H7 (cell line): ENCODE measurements around a stretch of chr4.

DNA sequence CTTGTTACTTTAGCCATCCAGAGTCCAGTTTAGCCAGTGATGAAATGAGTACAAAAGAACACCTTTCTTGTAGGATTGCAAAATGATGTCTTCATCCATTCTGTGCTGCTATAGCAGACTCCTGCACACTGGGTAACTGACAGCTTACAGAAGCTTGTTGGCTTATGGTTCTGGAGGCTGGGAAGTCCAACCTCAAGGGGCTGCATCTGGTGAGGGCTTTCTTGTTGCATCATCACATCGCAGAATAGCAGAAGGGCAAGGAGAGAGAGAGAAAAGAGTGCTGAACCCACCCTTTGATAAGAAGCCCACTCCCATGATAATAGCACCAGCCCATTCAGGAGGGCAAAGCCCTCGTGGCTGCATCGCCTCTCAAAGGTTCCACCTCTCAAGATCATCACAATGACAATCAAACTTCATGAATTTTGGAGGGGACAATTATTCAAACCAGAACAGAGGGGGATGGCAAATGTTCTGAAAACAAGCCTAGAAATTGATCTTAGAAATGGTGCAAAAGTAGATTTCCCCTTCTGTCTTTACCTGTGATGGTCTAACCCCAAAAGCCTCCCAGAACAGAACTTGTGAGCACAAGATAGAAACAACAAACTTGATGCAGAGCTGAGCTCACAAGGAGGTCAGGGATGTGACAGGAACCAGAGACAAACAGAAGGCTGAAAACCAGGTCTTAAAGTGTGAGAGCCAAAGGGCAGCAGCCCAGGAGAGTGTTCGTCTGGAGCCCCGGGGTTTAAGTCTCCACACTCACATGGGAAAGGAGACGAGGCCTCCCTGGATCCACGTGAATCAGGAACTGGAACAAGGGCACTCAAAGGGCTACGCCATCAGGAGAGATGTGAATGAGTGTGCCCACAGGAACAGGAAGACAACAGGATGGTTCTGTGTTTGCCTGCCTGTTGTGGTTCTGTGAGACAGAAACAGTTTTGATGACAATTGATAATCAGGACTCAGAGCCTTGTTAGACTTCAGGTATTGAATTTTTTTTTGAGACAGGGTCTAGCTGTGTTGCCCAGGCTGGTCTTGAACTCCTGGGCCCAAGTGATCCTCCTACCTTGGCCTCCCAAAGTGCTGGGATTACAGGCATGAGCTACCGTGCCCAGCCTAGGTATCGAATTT, 4.6 kb upstream of the CTBP1 start:
- RAMPAGE, long total RNA: no peak

GRCh38 chr4:1290011-1291082, 656 bp downstream of the MAEA start:
- RAMPAGE, long total RNA: no peak

DNA sequence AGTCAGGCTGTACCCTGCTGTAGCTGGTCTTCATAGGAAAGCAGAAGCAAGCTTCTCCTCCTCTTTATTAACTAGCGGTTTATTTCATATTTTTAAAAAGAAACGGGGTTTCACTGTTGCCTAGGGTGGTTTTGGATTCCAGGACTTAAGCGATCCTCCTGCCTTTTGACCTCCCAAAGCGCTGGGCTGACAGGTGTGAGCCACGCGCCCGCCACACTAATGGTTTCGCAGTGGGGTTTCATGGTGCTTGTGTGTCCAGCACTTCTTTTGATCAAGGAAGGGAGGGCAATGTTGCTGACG, 1.3 kb downstream of the MAEA start:
- RAMPAGE, long total RNA: no peak

- RAMPAGE, long total RNA: no peak
These were observed 16.3 kb upstream of the UVSSA start for GRCh38 chr4:1330598-1331189.

DNA sequence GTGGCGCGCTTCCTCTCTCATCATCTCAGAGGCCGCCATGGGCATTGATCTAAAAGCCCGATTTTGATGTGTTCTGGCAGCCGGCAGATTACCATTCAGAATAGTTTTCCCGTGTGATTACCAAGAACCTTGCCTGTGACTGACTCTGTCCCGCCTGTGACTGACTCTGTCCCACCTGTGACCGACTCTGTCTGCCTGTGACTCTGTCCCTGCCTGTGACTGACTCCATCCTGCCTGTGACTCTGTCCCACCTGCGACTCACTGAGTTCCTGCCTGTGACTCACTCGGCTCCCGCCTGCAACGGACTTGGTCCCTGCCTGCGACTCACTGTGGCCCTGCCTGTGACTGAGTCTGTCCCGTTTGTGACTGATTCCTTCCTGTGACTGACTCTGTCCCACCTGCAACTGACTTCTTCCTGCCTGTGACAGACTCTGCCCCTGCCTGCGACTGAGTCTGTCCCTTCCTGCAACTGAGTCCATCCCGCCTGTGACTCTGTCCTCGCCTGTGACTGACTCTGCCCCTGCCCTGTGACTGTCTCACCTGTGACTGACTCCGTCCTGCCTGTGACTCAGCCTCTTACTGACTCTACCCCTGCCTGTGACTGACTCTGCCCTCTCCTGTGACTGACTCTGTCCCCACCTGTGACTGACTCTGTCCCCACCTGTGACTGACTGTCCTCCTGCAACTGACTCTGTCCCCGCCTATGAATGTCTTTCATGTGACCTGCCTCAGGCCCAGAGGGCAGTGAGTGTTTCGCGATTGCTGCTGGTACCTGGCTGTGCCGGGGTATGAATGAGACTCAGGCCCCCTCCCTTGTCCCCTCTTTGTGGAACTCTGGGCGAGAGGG, 9.6 kb upstream of the UVSSA start:
- RAMPAGE, long total RNA: no peak

DNA sequence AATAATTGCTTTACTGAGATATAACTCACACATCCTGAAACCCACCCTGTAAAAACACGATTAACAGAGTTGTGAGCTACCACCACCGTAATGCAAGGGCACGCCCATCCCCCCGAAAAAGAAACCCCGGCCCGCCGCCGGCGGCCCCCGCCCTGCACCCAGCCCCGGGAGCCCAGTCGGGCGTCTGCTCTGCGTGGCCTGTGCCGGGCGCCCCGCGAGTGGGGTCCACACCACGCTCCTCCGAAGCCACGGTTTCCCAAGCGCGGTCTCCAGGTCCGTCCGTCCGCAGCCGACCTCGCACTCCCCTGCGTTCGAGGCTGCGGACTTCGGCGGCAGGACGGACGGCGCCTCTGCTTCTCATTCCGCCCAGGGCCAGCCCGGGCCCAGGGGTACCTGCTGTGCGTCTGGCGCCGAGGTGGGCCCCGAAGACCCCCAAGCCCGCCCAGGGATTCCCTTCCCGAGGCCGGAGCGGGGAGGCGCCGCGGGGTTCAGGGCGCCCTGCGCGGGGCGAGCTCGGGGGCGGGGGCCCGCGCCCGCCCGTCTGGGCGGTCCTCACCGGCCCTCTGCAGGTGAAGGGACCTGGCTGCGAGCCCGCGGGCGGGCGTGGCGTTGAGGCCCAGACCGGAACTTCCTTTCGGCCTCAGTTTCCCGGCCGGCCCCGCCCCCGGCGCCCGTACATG, 713 bp upstream of the UVSSA start:
- RAMPAGE, long total RNA: no peak

DNA sequence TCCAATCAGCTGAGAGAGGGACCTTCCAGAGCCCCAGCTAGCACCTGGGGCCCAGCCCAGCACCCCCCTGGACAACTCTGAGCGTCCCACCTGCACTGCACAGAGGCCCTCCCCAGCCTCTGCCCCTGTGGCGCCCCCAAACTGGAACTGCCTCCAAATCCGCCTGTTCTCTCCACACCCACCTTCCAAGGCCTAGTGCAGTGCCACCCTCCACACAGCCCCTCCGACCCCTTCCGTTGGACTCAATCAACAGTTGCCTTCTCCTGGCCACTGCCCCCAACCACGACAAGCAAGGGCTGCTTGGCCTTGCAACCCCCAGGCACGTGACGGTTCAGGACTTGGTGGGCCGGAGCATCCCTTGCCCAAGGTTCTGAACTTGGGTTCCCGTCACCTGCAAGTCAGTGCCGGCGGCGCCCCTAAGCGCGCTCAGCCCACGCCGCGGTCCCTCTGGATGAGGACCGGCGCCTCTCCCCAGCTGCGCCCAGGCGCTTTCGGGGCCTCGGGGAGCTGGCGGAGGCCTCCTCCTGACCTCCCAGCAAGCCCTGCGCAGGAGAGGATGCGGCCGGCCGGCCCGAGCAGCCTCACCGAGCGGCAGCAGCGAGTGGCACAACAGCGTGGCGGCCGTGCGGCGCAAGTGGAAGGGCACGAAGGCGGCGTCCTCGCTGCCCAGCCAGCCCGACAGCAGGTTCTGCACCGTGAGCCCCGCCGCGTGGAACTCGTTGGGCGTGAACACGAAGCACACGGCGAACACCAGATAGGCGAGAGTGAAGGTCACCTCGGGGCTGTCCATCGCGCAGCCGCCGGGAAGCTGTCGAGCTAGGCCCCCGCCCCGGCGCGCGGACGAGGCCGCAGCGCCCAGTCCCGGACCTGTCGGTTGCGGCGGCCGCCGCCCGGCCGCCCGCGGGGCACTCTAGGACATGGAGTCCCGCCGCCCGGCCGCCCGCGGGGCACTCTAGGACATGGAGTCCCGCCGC, 788 bp downstream of the TMEM129 start:
- RAMPAGE, long total RNA: no peak

GRCh38 chr4:1727109-1728094, 6.1 kb downstream of the TACC3 start:
- RAMPAGE, long total RNA: no peak

- RAMPAGE, long total RNA: no peak
These were observed 17.5 kb downstream of the TACC3 start for GRCh38 chr4:1738679-1739284.

DNA sequence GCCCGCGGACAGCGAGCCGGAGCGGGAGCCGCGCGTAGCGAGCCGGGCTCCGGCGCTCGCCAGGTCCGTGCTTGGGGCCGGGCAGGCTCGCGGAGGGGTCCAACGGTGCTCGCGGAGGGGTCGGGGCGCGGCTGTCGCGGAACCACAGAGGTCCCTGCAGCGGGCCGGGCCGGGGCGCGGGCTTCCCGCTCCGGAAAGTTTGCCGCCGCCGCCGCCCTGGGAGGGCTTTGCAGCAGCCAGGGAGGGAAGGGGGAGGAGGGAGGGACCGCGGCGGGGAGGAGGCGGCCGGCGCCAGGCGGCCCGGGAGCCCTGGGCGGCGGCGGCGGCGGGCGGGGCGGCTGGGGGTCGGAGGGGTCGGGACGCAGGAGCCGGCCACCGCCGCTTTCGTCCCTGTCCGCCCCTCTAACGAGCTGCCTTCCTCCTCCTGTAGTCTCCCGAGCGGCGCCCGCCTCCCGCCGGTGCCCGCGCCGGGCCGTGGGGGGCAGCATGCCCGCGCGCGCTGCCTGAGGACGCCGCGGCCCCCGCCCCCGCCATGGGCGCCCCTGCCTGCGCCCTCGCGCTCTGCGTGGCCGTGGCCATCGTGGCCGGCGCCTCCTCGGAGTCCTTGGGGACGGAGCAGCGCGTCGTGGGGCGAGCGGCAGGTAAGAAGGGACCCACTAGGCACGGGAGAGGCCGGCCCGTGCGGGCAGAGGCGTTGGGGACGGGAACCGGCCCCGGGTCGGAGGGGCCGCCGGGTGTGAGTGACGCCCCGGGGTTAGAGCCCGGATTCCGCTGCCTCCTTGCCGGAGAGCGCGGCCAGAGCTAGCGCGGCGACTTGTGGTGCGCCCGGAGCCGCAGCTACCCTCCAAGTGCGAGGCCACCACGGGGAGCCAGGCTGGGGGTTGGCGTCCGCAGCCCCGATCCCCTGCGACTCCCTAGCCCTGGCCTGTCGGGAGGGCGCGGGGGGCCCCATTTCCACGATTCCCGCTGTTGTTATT, 598 bp downstream of the FGFR3 start:
- RAMPAGE, long total RNA: no peak

GRCh38 chr4:1816258-1817131, 23.4 kb downstream of the FGFR3 start:
- RAMPAGE, long total RNA: no peak

DNA sequence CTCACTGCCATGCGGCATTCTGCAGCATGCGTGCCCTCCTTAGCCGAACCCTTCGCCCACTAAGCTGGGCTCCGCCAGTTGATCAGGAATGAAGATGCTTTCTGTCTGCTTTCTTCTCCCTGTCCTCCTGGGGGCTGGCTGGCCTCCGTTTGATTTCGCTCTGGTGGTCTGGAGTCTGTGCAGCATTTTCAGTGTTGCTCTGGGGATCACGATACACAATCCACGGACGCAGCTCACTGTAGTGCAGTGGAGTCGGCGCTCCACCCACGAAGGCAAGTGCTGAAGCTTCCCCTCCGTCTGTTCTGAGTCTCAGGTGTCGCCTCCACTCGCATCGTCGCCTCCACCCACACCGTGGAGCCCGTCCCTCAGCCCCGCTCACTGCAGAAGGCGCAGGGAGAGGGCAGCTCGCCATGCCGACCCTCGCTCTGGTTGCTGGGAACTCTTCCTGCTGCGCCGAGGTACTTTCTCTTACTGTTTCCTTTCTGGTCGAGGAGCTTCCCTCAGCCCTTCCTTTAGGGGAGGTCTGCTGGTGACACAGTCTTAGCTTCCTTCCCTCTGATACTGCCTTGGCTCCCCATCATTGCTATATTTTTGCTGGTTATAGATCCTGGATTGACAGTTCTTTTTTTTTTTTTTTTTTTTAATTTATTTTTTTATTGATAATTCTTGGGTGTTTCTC, 29.2 kb downstream of the LETM1 start:
- RAMPAGE, long total RNA: no peak

GRCh38 chr4:1930573-1930899, 59.3 kb downstream of the NSD2 start:
- RAMPAGE, long total RNA: no peak

DNA sequence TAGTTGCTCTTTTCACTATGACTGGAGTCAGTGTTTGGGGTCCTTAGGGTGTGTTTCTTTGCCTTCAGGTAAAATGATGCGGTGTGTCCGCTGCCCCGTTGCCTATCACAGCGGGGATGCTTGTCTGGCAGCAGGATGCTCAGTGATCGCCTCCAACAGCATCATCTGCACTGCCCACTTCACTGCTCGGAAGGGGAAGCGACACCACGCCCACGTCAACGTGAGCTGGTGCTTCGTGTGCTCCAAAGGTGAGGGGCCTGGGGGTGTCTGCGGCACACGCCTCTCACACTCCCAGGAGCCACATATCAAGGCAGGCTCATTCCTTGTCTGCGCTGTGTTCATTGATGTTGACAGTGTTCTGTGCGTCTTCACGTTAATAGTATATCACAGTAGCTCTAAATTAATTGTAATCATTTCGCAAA, 53.7 kb downstream of the NELFA start:
- RAMPAGE, long total RNA: no peak

- RAMPAGE, long total RNA: no peak
These were observed 33.6 kb downstream of the NELFA start for GRCh38 chr4:1975153-1975618.

GRCh38 chr4:2021764-2022379, 13.1 kb upstream of the NELFA start:
- RAMPAGE, long total RNA: no peak

DNA sequence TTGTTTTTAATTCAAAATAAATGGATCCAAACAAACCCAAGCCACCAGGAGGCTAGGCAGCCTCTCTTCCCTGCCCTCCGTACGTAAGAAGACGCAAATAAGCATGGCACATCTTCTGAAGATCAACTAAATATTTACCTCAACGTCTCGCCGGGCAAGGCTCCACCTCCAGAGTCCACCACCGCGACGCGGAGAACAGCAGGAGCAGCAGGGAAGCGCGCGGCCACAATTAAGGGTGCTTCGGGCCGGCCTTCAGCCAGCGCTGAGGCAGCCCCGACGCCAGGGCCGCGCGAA, 592 bp downstream of the HAUS3 start:
- RAMPAGE, long total RNA: no peak

DNA sequence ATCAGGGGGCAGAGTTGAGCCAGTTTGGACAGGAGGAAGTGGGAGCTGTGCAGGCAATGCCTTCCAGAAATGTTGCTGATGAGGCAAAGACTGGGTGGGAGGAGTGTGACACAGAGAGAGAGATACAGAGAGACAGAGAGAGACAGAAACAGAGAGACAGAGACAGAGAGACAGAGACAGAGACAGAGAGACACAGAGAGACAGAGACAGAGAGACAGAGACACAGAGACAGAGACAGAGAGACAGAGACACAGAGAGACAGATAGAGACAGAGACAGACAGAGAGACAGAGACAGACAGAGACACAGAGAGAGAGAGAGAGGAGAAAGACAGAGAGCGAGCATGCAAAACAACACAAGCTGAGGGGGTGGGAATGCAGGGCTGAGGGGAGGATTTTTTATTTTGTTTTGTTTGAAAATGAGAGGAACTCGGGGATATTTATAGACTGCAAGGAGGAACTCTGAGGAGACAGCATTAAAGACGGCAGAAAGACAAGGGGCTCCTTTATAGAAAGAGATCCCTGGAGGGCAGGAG, 1.9 kb upstream of the HAUS3 start:
- RAMPAGE, long total RNA: no peak

DNA sequence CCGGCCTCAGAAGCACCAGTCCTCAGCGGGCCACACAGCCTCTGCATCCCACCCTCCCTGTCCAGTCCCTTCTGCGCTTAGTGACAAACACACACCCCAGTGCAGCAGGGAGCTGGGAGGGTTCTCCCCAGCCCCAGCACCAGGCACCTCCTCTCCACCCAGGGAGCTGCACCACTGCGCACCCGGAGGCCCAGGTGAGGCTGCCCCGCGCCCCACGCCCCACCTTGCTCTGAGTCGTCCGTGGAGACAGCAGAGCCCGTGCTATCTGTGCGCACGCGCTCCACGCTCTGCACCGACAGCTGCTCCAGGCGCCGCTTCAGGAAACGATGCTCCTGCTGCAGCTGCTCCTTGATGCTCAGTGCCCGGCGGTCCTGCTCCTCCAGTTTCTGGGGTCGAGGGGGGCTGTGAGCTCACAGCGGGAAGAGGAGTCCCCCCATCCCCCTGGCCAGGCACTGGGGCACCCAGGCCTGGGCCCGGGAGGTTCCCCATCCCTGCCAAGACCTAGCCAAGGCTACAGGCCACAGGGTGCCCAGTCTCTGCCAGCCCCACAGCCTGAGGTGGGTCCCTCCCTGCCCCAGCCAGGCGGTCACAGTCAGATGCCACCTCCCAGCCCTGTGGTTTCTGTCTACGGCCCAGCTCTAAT, 9.1 kb upstream of the HAUS3 start:
- RAMPAGE, long total RNA: no peak

DNA sequence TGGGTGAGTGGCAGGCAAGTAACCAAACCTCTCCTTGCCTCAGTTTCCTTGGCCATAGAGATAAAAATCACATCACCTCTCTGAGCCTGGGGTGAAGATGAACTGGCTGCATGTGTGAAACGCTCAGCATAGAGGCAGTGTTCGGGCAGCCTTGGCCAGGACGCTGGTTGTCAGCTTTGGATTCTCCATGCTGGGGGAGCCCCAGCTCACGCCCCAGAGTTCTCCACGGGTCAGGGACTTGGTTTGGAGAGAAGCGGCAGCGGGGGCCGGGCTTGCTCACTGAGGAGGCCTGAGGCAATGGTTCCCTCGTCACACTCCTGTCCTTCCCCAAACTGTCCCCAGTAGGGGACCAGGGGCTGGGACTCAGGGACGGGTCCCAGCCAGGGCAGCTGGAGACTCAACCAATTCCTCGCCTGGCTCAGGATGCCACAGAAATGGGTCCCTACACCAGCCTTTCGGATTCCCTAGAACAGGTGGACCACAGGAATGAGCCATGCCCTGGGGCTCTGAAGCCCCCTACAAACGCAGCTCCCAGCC, 1.6 kb downstream of the MXD4 start:
- RAMPAGE, long total RNA: no peak